ENCODE measurements around a stretch of chr14.

DNA sequence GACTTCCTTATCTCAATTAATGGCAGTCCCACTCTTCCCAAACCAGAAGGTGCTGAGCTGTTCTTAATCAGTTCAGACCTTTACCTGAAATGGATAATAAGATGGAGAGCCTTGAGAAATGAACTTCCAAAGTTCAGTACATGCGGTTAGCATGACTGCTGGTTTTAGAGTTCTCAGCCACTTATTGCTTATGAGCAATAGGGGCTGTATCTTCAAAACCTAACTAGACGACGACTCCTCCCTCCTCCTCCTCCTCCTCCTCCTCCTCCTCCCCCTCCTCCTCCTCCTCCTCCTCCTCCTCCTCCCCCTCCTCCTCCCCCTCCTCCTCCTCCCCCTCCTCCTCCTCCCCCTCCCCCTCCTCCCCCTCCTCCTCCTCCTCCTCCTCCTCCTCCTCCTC lies 2.5 kb downstream of the PCNX1 start:
- RRBS, result no CpG with 5 or more reads among the region's 3 CpGs

GRCh38 chr14:70920598-70920960 lies 13.3 kb downstream of the PCNX1 start:
- RRBS, result no CpG with 5 or more reads among the region's 1 CpG

GRCh38 chr14:71092502-71093026 lies 185.3 kb downstream of the PCNX1 start:
- RRBS, result no CpG with 5 or more reads among the region's 3 CpGs

DNA sequence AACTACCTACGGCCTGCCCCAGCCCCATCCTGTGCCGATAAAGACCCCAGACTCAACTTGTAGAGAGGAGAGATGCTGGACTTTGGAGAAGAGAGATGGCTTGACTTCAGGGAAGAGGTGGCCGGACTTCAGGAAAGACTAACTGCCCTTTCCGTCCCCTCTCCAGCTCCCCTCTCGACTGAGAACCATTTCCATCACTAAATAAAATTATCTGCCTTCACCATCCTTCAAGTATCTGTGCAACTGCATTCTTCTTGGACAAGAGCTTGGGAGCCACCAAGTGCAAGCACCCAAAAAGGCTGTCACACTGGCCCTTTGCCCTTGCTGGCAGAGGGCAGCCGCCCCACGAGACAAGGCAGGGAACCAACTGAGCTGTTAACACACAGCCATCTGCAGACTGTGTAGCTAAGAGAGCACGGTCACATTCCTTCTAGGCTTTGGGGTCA lies 198.8 kb upstream of the SIPA1L1 start:
- RRBS, result no CpG with 5 or more reads among the region's 8 CpGs

DNA sequence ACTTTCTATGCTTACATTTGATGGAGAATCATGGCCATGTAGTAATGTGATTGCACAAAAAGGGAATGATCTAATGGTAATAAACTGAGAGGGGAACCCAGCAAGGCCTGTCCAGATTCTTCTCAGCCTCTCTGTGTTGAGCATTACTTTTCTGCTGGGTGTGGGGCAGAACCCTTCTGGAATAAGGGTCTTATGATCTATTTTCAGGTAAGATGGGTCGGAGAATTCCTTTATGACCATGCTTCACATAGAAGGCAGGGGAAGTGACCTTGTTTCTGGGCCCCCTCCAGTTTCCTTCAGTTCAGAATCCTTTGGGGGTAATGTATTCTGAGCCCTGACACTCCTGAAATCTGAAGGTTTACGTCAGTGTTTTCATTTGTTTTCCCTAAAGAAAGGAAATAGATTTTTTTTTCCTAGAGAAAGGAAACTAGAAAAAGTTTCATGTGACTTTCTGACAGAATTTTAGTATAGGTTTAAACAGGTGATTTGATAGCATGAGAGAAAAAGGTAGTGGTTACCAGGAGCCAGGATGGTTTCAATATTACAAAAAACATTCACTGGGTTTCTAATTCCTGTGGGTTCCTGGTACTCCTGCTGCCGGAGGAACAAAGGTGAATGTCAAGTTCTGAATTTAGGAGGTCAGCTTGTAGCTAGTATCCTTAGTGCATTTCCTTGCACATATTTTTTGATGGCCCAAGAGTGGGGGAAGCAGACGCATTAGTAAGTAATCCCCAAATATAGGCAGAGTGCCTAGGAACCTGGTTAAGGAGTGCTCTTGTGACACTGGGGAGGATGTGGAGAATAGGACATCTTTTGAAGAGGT lies 29.1 kb downstream of the SIPA1L1 start:
- RRBS, result no CpG with 5 or more reads among the region's 4 CpGs

DNA sequence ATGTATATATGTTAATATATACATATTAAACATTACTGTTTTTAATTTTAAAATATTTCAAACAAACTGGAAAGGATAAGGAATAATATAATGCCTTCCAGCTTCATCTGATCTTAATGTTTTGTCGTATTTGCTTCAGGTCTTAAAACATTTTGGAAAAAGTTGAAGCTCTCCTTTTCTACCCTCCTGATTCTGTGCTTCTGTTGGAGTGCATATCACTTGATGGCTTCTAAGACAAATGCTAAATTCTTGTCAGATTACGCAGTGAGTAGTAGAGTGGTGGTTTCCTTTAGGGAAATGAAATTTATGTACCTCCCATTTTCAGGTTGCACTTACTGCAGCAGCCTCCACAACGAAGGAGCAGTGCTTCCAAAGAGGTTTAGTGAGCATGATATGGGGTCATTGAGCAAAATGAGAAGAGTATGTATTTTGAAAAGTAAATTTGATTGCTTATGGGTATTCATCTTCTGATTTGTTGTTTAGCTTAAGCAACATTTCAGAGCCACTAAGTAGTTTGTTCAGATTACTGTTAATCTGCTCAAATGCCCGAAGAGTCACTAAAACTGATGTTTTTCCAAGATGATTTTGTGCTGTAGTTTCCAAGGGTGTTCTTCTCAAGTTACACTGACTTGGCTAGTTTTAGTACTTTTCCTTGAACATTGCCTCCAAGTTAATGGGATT lies 80.5 kb downstream of the SIPA1L1 start:
- RRBS, result no CpG with 5 or more reads among the region's 4 CpGs

- RRBS, result no CpG with 5 or more reads among the region's 2 CpGs
Observed at GRCh38 chr14:71439683-71440019, 119.4 kb downstream of the SIPA1L1 start.

DNA sequence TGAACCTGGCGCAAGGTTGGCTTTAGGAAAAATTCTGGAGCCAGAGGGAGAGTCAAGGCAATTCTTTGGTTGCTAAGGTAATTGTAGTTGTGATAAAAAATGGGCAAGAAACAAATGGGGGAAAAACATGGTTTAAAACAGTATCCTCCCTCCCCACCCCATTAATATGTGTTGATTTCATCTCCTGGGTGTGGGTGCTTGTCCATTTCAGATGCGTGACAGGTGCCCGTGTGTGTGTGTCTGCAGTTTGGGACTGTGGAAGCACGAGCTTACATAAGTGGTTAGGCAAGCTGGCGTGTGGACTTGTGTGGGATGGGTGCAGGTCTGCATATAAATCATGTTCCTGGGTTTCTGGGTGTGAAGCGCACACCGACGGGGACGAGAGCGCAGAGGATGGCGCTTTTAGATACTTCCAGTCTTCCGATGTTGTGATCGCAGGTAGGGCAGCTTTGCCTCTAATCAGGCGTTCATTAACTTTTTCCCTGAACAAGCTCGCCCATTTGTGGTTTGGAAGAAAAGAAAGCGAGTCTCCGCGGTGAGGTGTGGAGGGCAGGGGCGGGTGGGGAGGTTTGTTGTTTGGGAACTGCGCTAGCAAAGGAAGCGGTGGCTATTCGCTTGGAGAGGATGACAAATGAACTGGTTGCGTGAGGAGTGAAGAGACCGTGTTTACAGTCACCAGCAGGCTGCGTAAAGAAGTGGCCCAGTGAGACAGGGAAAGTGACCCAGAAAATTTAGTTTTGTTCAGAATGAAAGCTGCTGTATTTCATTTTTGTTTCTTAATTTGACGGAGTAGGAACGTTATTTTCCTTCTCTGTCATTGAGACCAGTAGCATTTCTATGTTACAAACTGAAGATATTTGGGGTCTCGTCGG lies 872 bp downstream of the RGS6 start:
- RRBS, result no CpG with 5 or more reads among the region's 29 CpGs

GRCh38 chr14:72679067-72679364 lies 214.9 kb downstream of the DPF3 start:
- RRBS, result no CpG with 5 or more reads among the region's 10 CpGs

DNA sequence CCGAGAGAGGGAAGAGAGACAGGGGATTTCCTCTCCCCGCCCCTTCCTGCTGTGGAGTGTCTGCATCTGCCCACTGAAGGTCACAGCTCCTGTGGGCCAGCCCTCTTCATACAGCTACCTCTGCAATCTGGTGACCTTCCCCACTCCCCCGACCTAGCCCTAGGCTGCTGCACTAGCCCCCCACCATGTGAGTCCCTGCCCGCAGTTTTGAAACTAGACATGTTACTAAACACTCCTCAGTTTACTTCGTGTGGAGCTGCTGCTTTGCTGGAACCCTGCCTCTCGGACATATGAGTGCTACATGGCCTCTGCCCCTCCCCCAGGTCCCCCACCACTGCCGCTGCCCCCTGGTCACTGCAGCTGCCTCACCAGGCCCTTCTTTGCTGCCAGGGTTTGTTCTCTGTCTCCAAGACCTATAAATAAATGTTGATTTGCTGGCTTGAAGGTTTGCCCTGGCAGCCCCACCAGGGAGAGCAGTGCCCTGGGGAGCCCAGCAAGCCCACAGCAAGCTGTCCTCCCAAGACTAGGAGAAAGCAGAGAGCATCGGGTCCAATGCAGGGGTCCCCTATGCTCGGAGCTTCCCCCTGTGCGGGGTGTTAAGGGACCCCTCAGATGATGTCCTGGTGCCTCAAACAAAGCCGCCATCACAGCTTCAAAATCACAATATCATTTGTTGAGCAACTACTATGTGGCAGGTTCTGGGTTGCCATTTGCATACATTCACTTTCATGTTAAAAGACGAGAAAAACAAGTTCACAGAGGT lies 102.7 kb downstream of the DPF3 start:
- RRBS, result no CpG with 5 or more reads among the region's 12 CpGs

DNA sequence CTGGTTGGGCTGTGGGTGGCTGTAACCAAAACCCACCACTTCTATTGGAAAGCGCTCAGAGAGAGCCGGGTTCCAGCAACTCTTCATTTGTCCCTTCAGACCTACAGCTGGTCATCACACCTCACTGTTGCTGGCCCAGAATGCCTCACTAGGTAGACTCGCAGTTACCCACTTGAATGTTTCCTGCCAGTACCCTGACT lies 33.6 kb downstream of the DCAF4 start:
- RRBS, result 96% methylated on average over 2 of the region's 3 CpGs

- RRBS, result no CpG with 5 or more reads among the region's 6 CpGs
Observed at GRCh38 chr14:73057920-73058168, 490 bp upstream of the RBM25 start.

GRCh38 chr14:73168261-73168728 lies 32.0 kb downstream of the PSEN1 start:
- RRBS, result no CpG with 5 or more reads among the region's 10 CpGs

DNA sequence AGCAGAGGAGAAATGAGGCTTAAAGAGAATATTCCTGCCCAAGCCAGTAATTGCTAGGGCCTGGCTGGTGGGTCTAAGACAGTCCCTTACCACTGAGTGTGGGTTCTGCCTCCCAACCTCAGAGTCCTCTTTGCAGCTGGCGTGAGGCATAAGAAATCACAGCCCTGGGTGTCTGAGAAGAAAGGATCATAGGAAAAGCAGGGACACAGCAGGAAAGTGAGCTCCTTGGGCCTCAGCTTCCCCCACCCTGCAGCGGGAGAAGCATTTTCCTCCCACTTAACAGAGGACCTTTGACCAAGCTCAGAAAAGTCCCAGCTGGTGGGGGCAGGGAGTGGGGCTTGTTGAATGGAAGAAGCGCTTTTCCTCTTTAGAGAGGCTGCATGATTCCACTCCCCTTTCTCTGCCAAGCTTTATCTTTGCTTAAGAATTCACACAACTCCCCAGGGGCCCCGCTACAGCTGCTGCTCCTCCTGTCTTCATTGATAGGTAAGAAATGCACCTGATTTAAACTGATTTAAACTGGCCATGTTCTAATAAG lies 1.9 kb upstream of the PAPLN start:
- RRBS, result no CpG with 5 or more reads among the region's 4 CpGs

DNA sequence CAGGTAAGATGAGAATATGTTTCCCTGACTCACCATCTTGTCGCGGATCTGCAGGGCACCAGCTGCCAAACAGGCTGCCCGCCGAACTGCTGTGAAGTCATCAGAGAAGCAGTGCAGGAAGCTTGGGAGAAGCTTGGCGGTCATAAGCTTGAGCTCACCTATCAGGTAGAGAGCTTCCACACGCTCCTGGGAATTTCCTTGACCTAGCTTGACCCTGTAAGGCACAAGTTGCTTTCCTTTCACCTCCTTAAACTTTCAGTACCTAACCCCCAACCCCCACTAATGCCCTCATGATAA lies 9.7 kb downstream of the RIOX1 start:
- RRBS, result no CpG with 5 or more reads among the region's 6 CpGs

DNA sequence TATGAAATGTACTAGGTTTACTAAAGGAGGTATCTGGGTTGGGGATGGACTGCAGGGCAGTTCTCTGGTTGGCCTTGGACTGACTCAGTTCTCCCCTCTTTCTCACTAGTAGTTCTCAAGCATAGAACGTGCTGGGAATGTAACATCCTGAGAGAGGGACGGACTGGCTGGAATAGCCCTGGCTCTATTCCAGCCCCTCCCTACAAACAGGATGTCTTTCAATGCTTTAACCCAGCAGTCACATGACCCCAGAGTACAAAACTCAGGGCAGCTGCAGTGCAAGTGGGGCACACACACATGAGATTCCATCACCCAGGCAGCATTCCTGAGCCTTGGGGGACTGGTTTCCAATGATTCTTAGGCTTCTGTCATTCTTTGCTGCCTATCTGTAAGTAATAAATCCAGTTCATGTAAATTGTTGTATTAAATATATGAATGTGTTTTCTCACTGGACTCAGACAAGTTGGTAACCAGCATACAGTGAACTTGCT lies 1.6 kb upstream of the ACOT6 start:
- RRBS, result no CpG with 5 or more reads among the region's 2 CpGs

- RRBS, result no CpG with 5 or more reads among the region's 1 CpG
Observed at GRCh38 chr14:73725145-73725386, 10.9 kb upstream of the PNMA1 start.

- RRBS, result 91% methylated on average over 5 of the region's 11 CpGs
Observed at GRCh38 chr14:73726508-73727053, 12.4 kb upstream of the PNMA1 start.

GRCh38 chr14:73741298-73742463 lies 18.4 kb downstream of the MIDEAS start:
- RRBS, result no CpG with 5 or more reads among the region's 29 CpGs

GRCh38 chr14:73759239-73759558 lies 904 bp downstream of the MIDEAS start:
- RRBS, result 0% methylated on average over 5 of the region's 42 CpGs